NB4 (cell line): Measurements from ENCODE around the genes VEGFD and PIR.

DNA sequence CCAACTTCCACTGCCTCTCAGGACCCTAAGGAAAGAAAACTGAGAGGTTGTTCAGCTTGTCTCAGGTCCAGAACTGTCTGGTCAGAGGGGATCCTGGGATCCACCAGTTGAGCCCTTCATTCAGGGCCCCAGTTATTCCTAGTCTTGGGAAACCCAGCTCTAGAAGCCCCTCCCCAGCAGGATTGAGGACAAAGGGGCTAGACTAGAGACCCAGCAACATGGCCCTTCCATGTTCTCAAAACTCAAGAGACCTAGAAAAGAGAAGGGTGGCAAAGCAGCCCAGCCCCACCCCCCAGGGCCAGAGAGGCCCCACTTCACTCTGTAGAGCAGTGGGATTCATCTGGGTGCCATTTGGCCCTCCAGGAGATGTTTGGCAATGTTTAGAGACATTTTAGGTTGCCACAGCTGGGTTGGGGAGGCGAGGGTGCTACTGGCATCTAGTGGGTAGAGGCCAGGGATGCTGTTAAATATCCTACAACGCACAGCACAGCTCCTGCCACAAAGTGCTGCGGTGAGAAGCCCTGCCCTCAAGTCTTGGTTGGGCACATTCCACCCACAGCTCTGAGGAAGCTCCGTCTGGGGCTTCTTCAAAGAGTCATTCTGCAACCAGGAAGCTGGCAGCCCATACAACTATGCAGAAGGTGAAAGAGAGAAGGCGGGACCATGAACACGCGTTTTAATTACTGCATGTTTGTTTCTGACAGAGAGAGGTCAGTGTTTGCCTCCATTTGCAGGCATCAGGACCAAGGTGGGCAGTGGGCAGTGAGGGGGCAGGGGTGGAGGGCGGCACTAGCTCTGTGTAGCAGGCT, 48.0 kb upstream of the FAM9C start:
- RRBS: no CpG with 5 or more reads among the region's 8 CpGs

DNA sequence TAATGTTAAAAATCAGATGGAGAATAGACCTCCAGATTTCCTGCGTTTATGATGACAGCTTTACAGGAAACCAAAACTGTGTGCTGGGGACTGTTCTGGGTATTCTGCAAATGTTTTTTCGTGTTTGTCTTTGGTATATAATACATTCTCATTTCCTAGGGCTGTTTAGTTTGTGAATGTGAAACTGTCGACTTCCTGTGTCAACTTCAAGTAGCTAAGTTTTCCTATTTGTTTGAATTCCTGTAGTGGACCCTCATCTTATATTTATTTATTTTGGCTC, 79.5 kb upstream of the FAM9C start:
- RRBS: no CpG with 5 or more reads among the region's 3 CpGs

DNA sequence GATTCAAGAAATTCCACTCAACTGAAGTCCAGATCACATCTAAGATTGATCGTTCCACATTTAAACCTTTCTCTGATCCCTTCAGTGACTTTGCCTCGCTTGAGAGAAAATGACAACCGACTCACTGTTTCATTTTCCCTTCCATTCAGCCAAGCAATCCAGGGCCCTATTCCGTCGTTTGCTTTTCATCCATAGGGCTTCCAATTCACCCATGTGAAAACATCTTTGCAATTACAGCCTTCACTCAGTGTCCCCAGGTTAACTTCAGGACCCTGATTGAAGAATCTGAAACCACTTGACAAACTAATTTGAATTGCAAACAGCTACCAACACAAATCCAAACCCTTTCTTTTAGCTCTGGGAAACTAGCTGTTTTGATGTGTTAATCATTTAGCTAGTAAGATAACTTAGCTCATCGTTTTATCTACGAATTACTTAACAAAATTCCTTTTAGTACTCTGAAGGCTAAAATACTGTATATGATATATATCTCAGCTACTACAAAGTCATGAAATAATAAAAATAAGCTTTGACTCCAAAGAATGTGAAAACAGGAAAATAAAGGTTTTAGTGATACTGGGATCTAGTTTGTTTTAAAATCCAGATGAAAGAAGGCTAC, 120.3 kb upstream of the FAM9C start:
- RRBS: no CpG with 5 or more reads among the region's 7 CpGs

DNA sequence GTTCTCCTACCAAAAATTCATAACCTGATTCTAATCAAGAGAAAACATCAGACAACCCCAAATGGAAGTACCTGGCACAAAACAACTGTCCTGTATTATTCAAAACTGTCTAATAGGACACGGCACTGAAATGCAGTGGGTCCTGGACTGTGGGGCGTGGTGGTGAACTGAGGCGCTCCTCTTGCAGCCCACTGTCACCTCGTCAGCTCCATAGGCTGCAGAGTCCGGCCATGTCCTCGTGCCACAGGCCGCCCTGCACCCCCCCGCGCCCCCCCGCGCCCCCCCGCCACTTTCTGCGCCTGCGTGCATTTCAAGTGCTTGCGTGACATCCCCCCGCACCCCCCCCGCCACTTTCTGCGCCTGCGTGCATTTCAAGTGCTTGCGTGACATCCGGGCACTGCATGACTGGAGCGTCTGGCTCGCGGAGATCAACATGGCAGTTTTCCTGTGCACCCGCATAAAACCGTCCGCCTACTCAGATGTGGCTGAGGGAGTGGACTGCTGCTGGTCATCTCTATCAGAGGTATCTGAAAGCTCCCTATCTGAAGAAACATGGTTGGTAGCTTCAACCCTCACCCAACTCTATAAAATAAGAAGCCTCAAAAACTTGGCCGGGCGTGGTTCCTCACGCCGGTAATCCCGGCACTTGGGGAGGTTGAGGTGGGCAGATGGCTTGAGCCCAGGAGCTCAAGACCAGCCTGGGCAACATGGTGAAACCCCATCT, 28.8 kb downstream of the ATXN3L start:
- RRBS: no CpG with 5 or more reads among the region's 32 CpGs

DNA sequence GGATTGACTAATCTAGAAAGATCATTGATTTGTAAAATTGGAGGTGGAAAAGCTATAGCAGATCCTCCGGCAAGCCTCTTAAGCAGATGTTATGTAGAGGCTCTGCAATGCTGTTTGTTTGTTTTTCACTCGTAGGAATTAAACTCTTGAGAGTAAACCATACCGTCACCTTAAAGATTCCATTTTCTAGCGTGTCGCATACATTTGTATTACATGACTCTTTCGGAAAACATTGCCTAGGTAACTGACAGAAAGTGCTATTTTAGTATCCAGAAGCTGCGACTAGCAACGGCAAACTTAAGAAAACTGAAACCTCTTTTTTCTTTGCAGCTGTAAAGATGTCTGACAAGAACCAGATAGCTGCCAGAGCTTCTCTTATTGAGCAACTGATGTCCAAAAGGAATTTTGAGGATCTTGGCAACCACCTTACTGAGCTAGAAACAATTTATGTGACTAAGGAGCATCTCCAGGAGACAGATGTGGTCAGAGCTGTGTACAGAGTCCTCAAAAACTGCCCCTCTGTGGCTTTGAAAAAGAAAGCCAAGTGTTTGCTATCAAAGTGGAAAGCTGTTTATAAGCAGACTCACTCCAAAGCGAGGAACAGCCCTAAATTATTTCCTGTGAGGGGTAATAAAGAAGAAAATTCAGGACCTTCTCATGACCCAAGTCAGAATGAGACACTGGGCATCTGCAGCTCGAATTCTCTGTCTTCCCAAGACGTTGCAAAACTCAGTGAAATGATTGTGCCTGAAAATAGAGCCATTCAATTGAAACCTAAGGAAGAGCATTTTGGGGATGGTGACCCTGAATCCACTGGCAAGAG, 9.4 kb downstream of the TCEANC start:
- RRBS: 94% methylated on average over 1 of the region's 11 CpGs

GRCh38 chrX:13689645-13690288, 839 bp downstream of the RAB9A start:
- RRBS: no CpG with 5 or more reads among the region's 20 CpGs

GRCh38 chrX:13733304-13733871, 1.0 kb downstream of the TRAPPC2 start:
- RRBS: no CpG with 5 or more reads among the region's 8 CpGs

DNA sequence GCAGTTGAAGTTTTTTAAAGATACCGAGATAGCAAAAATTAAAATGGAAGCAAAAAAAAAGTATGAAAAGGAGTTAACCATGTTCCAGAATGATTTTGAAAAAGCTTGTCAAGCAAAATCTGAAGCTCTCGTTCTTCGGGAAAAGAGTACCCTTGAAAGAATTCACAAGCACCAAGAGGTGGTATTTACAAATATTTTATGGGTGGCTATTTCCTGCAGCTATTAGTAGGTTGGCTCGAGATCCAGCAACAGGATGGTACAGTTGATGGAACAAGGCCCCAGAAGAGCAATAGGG, 12.2 kb downstream of the OFD1 start:
- RRBS: no CpG with 5 or more reads among the region's 4 CpGs

DNA sequence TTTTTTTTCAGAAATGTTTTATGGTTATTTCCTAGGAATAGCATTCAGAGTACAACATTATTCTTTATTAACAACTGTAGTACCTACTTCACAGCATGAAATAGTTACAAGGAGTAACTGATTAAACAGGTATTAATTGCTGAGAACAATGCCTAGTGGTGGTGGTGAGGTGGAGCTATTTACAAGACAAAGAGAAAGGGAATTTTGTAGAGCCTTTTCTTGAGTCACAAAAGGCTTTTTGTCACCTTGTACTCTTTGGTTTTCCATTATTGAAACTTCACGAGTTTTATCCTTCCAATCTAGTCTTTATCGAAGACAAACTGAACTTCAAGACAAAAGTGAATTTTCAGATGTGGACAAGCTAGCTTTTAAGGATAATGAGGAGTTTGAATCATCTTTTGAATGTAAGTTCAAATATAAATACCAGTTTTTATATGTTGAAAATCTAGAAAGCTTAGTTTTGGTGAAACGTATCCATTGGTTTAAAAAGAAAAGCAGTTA, 27.5 kb downstream of the OFD1 start:
- RRBS: no CpG with 5 or more reads among the region's 3 CpGs

GRCh38 chrX:13766623-13767374, 32.3 kb downstream of the OFD1 start:
- RRBS: no CpG with 5 or more reads among the region's 9 CpGs

DNA sequence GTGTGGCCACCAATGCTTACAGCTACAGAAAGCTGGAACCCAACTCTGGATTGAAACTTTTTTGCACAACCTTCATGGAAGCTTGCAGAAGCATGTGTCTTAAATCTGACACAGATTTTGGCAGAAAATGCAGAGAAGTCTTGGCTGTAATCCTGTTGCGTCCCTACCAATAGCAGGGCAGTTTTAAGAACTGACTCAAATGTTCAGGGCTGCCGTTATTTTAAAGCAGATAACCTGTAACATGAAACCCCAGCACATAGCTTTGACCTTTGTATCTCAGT, at the start of gene VEGFD:
Gene VEGFD (minus strand): TSS at position 101 of the 281 bp plus-strand sequence.
- RRBS: no CpG with 5 or more reads among the region's 2 CpGs

- RRBS: no CpG with 5 or more reads among the region's 7 CpGs
These were observed 602 bp upstream of the VEGFD start for GRCh38 chrX:15384633-15385397.

DNA sequence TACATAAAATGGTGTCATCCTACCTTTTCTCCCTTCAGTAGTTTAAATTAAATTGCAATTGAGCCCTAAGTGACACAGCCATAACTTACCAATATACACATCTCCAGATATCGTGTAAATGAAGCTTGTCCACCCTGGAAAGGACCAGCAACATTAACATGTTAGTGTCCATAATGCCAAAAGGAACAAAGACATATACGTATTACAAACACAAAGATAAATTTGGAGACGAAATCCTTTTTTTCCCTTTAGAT, 23.1 kb upstream of the VEGFD start:
- RRBS: no CpG with 5 or more reads among the region's 3 CpGs

DNA sequence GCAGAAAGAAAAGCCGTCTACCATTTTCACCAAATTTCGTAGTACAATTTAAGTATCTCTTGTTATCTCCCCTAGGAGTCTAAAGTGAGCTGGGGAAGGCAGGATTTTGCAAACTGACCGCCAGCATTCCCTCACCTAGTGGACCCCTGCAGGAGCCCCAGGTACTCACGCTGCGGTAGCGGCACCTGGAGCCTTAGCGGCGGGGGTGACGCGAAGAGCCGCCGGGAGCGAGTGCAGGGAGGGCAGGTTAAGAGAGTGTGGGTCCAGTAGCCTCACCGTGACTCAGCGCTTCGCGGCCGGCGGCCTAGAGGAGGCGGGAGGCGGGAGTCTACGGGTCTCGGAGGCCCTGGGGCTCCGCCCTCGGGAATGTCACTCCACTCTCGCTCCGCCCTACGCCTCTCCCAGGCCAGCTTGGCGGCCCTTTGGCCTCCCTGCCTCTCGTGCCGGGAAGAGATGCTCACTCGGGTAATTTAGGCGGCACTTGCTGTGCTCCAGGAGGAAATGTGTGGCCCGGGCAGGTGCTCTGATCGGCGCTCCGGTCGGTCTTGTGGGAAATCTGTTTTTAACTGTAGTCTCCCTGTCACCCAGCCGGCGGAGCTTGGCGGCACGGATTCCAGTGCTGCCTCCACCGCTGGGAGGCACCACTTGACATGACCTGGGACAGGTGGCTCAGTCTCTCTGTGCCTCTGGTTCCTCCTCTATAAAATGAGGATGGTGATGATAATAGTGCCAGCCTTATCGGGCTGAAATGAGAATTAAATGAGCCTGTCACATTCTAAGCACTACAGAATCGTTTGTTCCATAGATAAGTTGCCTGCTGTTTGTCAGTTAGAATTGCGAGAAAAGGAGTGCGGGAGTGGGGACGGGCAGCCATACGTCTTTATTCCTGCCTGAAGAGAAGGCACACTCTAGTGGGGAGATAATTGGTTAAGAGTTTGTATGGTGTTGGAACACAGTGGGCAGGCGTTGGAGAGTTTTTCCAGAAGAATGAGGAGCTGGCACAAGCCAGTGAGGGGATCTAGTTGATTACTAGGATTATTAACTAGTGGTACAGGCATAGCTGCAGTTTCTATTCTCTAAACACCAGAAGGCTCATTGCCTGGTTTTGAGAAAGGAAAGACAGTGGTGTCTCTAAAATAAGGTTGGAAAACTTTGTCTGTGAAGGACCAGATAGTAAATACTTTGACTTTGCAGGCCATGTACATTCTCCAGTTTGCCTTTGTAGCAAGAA, at the start of gene PIR:
Gene PIR (minus strand): TSS at position 313 of the 1,231 bp plus-strand sequence.
- RRBS: 1% methylated on average over 11 of the region's 50 CpGs

DNA sequence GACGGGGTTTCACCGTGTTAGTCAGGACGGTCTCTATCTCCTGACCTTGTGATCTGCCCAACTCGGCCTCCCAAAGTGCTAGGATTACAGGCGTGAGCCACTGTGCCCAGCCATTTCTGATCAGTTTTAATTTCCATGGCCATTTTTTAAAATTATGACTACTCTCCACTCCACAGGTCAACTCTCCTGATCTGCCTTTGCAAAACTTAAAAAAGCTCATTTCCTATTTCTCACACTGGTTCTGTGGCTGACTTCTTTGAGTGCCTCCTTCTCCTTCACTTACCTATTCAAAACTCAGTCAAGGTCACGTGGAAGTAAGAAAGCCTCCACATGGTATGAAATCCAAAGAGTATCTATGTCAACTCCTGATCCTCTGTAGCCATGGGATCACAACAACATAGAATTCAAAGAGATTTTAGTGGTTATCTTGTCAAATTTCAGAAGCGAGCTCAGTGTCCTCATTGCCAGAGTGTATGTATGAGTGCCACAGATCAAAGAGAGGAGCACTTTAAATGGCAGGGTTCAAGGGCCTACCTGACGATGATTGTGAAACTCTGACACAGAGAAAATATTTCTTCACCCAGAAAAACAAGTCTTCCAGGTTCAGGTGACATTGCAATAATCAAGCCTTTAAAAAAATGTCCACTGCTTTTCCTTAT, 1.0 kb upstream of the ACE2 start:
- RRBS: no CpG with 5 or more reads among the region's 8 CpGs

- RRBS: no CpG with 5 or more reads among the region's 4 CpGs
These were observed 881 bp upstream of the CA5B start for GRCh38 chrX:15737130-15737648.

- RRBS: no CpG with 5 or more reads among the region's 5 CpGs
These were observed 26.0 kb downstream of the ZRSR2 start for GRCh38 chrX:15816153-15816842.

DNA sequence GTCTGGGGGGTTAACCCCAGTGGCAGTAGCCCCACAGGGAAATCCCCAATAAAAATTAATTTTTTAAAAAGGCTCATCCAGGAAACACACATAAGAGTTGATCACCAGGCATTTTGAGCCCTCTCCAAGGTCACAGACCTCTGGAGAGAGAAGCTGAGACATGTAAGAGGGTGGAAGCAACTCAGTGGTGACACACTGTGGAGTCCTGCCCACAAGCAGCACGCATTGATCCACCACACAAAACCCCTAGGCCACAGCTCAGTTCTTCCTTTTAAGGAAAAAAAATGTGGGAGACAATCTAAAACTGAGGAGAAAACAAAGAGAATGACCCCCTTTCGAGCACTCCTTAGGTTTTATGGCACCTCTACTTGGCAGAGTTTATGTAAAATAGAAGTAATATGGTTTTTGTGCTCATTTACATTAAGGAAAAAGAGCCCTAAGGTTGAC, 71.7 kb upstream of the S100G start:
- RRBS: no CpG with 5 or more reads among the region's 2 CpGs

DNA sequence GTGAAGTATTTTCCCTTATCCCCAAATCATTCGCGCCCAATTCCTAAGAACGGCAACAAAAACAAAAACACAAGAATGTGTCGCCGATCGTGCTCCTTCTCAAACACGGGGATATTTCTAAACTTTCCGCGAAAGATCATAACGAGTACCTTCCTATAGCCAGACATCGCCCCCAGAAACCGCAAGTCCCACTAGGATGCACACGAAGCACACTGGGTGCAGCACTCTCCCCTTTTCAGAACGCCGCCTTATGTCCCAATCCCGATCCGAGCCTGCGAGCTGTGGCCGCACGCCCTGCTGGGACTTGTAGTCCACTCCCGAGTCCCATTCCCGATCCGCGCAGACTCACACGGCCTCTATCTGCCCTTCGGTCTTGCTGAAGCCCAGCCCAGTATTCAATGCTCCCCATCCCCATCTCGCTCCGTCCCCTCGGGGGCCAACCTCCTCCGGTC, 319 bp upstream of the TXLNG start:
- RRBS: no CpG with 5 or more reads among the region's 30 CpGs

- RRBS: no CpG with 5 or more reads among the region's 8 CpGs
These were observed 22.7 kb upstream of the RBBP7 start for GRCh38 chrX:16892717-16893340.